ENCODE data around the genes CTSE, RHEX and AVPR1B.

- RAMPAGE, total RNA: no peak
These were observed 46.3 kb downstream of the NUAK2 start for GRCh38 chr1:205275059-205275810.

GRCh38 chr1:205293442-205294031, 28.0 kb downstream of the NUAK2 start:
- RAMPAGE, total RNA: no peak

DNA sequence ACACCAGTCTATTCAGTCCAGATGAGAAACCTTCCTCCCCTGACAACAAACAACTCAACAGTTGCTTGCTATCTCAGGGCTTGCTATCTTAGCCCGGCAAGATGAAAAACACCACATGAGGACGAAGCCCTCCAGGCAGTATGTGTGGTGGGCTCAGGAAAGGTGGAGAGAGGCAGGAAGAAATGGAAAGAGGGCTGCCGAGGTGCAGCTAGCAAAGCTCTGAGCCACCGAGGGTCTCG, 8.4 kb downstream of the NUAK2 start:
- RAMPAGE, total RNA: no peak

- RAMPAGE, total RNA: no peak
These were observed 4.0 kb downstream of the NUAK2 start for GRCh38 chr1:205317536-205317943.

- RAMPAGE, total RNA: no peak
These were observed 504 bp downstream of the BLACAT1 start for GRCh38 chr1:205455305-205455777.

DNA sequence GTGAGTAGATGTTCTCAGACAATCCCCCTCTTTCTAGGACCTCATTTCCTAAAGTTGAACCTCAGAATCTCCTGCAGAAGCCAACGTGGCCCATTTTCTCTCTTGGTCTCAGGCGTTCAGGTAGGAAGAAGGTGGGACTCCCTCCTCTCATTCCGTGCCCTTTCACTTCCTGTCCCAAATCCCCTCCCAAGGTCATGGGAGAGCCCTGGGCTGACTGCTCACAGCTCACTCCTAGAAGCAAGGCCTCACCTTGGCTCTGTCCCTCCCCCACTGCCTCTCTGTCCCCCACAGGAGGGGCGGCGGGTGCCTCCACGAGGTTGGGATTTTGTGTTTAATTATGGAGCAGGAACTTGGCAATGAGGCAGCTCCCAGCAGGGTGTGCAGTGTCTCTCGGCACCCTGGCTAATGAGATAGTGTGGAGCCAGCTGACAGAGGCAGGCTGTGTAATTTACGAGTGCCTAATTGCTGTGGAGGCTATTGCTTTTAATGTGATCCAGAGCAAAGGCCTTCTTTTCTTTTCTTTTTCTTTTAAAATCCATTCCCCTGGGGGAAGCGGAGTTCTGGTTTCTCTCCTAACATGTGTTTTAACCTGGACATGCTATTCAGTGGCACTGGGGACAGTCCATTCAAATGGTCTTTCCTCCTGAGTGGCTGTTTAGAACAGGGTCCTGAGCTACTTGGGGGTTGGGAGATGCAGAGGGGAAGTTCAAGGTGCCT, 9.1 kb upstream of the CDK18 start:
- RAMPAGE, total RNA: no peak

- RAMPAGE, total RNA: no peak
These were observed 32.0 kb upstream of the MFSD4A start for GRCh38 chr1:205536617-205537440.

GRCh38 chr1:205639376-205639898, 7.6 kb upstream of the ELK4 start:
- RAMPAGE, total RNA: no peak

- RAMPAGE, total RNA: no peak
These were observed 11.3 kb downstream of the SLC45A3 start for GRCh38 chr1:205668970-205669445.

GRCh38 chr1:205670468-205671596, 9.5 kb downstream of the SLC45A3 start:
- RAMPAGE, total RNA: no peak

DNA sequence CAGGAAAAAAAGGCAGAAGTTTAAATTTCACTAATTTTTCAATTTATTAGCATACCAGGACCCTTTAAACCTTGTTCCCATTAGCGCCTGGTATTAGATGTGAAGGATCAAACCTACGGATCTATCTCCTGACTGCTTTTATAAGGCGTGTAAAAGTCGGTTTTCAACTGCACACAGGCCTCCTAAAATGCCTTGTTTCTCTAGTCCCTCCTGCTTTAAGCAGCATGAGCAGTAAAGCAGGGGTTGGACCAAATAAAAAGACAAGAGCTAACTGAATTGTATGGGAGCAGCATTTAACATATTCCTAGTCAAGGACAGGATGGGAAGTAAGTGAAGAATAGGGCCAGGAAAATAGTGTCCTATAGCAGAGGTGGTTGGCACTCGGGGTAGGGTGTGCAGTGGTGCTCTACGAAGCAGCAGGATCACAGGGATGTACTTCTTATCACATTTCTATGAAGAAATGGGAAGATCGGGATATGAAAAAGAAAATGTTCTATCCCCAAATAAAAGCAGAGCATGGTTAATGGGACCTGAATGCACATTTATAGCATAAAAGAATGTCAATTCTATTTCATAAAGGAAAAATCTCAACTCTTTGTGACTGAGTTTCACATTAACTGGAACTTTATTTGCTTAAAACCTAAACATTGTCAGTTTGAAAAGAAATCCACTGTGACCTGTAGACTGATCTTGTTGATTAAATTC, 33.1 kb downstream of the NUCKS1 start:
- RAMPAGE, total RNA: no peak

DNA sequence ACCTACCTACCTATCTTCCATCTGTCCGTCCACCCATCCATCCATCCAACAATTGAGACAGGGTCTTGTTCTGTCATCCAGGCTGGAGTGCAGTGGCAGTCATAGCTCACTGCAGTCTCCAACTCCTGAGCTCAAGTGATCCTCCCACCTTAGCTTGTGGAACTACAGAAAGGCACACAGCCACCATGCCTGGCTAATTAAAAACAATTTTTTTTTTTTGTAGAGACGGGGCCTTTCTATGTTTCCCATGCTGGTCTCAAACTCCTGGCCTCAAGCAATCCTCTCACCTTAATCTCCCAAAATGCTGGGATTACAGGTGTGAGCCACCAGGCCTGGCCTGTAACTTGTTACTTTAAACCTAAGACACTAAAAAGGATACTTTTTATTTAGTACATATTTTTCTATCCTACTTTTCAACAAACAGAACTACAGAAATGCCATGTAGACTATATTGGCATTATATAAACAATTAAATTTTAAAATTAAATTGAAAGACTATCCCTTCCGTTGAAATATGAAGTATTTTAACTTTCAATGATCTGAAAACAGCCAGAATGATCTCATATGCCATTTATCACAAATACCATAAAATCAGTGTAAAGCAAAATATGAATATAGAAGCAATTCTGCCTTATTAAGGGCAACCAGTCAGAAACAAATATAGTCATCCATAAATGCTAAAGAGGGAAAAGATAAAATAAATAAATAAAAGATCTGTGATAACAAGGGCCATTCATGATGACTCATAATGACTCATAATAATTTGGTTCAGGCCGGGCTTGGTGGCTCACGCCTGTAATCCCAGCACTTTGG, 15.9 kb downstream of the NUCKS1 start:
- RAMPAGE, total RNA: no peak

DNA sequence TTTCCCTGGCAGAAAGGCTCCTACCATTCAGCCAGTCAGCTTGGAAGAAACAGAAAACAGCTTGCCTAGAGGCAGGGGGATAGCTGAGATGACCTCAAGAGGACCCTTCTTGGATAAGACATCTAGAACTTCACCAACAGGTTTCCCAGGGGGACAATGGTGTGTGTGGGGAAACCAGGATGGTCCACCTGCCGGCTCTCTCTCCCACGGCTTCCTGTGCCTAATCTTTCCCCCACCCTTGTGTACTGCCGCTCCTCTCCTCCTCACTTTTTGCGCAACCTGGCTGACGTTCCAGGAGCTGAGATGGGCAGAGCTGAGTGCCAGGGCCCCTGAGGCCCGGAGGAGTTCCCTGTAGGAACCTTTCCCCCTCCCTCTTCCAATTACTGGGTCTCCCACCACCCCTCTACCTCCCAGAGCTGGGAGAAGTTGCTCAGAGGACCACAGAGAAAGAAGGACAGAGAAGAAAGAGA, 7.0 kb downstream of the SLC26A9 start:
- RAMPAGE, total RNA: no peak

- RAMPAGE, total RNA: no peak
These were observed 6.9 kb upstream of the SLC26A9 start for GRCh38 chr1:205950047-205950665.

GRCh38 chr1:206023478-206024286, at the start of gene CTSE:
Gene CTSE (minus strand): TSS chr1:206023895.
- RAMPAGE, total RNA: no peak

DNA sequence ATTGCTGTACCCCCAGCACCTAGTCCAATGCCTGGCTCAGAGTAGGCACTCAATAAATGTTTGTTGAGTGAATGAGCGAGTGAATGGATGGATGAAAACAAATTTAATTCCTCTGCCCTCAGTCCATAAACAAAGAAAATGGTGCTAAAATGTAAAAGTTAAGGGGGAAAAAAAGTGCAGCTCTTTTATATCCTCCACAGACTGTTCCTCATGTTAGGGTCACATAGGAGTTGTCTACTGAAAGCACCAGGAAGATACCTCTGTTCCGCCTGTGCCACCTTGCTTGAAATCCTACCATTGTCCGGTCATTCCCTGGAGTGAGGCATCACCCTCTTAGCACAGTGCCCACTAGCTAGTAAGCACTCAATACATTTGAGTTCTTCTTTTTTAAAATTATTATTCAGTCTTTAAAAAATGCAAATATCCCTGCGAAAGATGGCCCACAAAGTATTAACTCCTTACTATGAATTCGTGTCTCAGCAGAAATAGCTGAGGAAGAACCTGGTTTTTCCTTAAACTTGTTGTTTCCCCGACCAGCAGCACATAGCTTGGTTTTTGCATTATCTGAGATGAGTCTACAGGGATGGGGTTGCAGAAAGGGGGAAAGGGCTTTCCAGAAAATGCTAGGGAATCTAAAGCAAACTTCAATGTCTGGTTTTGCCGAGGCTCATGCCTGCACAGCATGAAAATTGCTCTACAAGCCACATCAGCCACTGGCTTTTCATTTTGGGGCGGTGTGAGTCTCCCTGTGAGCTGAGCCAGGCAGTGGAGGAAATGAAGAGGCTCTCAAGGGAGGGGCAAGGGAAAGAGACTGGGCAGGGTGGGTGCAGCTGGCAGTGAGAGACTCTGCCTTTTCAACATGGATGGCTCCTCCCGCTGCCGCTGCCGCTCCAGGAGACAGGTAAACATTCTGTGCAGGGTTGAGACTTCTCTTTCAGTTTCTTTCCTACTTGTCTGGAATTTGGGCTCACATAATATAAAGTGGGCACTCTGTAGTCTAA, 11.0 kb upstream of the CTSE start:
- RAMPAGE, total RNA: no peak

- RAMPAGE, total RNA: no peak
These were observed 5.8 kb upstream of the RHEX start for GRCh38 chr1:206047197-206047589.

- RAMPAGE, total RNA: no peak
These were observed at the start of gene RHEX for GRCh38 chr1:206052575-206053670. Gene RHEX (plus strand): TSS chr1:206053173.

- RAMPAGE, total RNA: no peak
These were observed at the start of gene AVPR1B for GRCh38 chr1:206116983-206118233. Gene AVPR1B (minus strand): TSS chr1:206117388.

GRCh38 chr1:206203945-206204743, 803 bp downstream of the SRGAP2 start:
- RAMPAGE, total RNA: no peak

Measured in foreskin keratinocyte (primary cell).